Pericardium fibroblast (primary cell): ENCODE results near the genes CSF2RB and C1QTNF6.

GRCh38 chr22:36702668-36703372 lies 732 bp downstream of the CACNG2 start:
- RAMPAGE, long total RNA, result no peak

DNA sequence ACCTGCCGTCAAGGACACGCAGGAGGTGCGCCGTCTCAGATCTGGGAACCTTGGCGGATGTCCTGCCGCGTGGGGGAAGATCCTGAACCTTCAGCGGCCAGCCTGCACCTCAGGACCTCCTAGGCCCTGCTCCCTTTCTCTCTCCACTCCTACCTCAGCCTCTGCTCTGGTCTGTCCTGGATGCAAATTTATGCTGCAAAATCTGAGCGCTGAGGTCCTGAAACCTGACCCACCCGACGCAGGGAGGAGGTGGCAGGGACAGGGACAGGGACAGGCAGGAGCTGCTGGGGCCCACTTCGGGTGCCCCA lies 473 bp upstream of the PVALB start:
- RAMPAGE, long total RNA, result no peak

DNA sequence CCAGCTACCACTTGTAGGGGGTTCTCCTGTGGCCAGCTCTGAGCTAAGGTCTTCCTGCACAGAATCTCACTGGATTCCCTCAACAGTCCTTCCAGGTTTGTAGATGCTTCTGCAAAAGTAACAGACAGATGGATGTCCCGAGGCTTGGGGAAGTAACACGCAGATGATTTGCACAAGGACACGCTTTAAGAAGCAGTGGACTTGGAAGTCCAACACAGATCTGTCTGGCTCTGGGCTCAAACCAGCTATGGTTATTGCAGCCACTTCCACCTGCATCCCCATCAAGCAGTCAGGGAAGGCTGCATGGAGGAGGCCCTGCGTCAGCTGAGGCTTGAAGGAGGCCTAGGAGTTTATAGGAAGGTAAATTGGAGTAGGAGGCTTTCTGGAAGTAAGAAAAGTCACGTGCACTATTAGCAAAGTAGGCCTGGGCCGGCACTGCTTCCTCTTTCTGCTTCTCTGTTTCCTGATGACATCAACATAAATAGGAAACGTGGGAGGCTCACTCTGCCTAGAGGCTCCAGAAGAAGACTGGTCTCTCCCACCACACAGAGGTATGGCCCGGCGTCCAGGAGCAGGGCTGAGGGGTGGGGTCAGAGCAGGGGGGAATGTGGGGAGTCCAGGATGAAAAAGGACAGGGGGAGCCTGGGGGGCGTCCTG lies at the start of gene CSF2RB:
Gene CSF2RB (plus strand): TSS at position 502 of the 657 bp plus-strand sequence.
- RAMPAGE, long total RNA, result no peak

DNA sequence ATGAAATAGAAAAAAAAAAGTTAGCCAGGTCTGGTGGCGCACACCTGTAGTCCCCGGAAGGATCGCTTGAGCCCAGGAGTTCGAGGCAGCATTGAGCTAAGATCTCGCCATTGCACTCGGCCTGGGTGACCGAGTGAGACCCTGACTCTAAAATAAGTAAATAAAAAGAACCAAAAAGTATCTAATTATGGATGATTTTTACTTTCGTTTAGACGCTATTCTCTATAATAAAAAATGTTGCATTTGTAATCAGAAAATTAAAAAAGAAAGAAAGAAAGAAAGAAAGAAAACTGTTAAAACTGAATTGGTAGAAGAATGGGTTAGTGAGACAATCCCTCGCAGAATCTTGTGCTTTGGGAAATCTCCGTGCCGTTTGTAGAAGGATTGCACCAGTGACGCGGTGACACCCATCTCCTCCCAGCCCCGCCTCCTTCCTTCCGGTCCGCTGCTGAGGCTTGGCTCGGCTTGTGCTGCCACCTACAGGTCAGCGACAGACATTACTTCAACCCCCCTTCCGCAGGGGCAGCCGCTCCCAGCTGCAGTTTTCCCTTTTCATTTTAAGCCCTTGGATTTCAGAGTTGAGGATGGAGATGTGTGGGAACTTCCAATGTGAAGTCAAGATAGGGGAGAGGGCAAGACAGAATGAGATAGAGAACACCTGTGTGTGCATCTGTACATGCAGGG lies 29.7 kb downstream of the TEX33 start:
- RAMPAGE, long total RNA, result no peak

DNA sequence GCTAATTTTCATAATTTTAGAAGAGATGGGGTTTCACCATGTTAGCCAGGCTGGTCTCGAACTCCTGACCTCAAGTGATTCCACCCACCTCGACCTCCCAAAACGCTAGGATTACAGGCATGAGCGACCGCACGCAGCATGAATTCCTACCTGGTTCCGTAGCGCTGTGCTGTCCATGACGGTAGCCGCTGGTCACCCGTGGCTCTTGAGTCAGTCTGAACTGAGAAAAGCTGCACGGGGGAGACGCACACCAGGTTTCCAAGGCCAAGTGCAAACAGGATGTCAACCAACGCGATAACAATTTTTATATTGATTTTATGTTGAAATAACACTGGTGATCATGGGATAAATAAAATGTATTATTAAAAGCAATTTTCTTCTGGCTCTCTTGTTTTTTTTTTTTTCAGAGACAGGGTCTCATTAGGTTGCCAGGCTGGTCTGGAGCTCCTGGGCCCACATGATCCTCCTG lies 826 bp upstream of the TMPRSS6 start:
- RAMPAGE, long total RNA, result no peak

DNA sequence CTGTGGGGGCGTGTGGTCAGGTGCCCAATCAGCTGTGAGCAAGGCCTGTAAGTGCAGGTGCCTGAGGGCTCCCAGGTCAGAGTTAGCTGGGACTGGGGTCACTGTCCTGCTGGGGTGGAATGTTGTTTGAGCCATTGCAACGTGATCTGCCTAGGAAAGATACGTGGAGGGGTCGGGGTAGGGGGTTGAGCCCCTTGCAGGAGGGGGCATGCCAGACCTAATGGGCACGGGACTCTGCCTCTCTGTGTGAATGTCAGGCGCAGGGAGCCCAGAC lies 17.0 kb upstream of the TMPRSS6 start:
- RAMPAGE, long total RNA, result no peak

DNA sequence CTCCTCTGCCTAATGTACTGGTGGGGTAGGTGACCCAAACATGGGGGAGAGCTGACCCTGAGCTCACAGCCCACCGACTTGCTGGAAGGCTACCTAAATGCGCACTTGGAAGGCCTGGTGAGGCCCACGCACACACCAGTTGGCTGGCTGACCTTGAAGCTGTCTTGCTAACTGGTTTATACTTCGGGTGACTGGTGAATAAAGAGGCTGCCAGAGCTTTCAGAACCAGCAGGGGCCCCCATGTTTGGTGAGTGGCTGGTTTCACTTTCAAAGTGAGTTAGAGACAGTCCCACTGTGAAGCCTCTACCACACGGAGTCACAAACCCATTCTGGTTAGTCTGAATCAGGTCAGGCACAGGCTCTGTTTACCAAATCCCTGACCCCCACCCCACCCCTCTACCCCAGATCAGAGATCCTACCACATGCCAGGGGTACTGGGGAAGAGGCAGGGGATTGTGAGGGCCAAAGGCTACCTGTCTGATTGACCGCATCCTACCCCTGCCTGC lies 12.7 kb upstream of the IL2RB start:
- RAMPAGE, long total RNA, result no peak

DNA sequence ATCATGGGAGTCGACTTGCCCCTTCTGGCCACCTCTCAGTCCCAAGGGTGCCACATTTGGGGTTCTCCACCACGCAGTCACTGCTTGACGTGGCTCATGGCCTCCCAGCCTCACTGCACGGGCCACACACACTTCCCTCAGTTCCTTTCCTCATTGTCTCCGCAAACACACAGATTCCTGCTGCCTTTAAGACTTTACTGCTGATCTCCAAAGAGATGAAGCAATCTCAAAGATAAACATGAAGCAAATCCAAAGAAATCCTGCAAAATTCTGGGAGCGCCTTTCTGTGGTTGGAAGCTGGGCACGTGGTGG lies 17.5 kb downstream of the C1QTNF6 start:
- RAMPAGE, long total RNA, result no peak

- RAMPAGE, long total RNA, result no peak
Measured at GRCh38 chr22:37186096-37187061, 1.7 kb downstream of the C1QTNF6 start.

GRCh38 chr22:37187821-37188835 lies at the start of gene C1QTNF6:
C1QTNF6 (minus strand) TSS chr22:37188247.
- RAMPAGE, long total RNA, result no peak

DNA sequence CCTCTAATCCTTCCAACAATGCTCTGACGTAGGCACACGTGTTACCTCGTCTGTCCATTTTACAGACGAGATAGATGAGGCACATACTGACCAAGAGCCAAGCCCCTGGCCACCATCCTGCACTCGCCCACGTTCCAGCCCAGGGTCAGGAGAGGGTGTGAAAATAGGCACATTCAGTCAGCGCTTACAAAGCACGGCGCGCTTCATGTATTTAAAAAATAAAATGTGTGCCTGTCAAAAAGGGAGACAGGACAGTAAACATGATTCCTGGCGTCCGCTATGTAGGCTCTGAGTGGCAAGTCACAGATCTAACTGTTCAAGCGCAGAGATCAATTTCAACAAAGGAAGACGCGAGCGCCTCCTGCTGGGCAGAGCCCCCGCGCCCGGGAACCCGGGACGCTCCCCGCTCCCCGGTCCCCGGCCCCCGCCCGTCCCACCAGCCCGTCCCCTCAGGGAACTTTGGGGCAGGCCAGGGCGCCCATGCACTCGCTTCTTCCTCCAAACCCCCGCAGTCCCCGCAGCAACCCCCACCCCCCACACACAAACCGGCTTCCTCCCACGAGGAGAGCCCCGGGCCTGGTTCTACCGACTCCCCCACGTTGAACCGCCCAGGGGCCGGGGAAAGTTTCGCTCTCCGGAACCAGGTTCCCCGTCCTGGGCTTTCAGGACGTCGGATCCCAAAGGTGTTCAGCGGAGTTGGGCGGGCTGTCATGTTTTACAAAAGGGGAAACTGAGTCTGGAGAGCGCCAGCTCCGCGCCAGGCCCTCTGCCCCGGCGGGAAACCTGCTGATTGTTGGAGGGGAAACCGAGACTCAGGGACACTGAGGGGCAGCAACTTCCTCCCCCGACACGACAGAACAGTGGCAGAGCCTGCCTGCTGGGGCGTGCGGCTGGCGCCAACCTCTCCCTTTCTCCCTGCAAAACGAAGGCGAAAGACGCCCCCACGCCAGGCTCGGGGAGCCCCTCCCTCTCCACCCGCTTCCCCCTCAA lies 10.5 kb upstream of the C1QTNF6 start:
- RAMPAGE, long total RNA, result no peak

DNA sequence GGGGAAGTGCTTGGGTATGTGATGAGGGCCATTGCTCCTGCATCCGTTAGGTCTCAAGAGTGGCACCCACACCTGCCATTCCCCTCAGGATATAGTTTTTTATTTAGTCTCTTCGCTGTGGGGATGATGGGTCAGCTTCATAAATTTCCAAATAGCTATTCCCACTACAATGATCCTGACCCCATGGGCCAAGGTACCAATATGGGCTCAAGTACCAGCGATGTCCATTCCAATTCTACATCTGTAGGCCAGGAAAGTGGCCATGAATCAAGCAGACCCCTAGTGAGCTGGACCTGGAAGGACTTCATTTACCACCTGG lies 7.5 kb downstream of the CYTH4 start:
- RAMPAGE, long total RNA, result no peak

DNA sequence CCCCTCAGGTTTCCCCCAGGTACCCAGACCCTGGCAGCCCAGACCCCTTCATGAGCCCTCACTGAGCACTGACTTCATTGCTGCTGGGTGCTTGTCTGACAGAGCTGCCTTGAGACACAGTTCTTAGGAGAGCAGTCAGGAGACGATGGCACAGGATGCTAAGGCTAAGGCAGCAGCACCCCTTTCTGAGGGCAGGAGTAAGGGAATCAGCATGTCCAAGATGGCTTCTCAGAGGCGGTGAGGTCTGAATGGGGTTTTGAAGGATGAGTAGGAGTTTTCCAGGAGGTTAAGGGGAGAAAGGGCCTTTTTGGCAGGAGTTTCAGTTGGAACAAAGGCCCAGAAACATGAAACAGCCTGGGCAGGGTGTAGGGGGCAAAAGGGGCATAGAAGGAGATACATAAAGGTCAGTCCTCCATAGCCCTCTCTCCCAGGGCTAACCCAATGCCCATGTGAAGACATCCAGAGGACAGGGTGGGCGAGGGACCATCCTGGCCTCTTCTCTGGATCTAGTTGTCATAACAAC lies 18.8 kb downstream of the CYTH4 start:
- RAMPAGE, long total RNA, result no peak

GRCh38 chr22:37311914-37312216 lies 29.6 kb downstream of the CYTH4 start:
- RAMPAGE, long total RNA, result no peak

DNA sequence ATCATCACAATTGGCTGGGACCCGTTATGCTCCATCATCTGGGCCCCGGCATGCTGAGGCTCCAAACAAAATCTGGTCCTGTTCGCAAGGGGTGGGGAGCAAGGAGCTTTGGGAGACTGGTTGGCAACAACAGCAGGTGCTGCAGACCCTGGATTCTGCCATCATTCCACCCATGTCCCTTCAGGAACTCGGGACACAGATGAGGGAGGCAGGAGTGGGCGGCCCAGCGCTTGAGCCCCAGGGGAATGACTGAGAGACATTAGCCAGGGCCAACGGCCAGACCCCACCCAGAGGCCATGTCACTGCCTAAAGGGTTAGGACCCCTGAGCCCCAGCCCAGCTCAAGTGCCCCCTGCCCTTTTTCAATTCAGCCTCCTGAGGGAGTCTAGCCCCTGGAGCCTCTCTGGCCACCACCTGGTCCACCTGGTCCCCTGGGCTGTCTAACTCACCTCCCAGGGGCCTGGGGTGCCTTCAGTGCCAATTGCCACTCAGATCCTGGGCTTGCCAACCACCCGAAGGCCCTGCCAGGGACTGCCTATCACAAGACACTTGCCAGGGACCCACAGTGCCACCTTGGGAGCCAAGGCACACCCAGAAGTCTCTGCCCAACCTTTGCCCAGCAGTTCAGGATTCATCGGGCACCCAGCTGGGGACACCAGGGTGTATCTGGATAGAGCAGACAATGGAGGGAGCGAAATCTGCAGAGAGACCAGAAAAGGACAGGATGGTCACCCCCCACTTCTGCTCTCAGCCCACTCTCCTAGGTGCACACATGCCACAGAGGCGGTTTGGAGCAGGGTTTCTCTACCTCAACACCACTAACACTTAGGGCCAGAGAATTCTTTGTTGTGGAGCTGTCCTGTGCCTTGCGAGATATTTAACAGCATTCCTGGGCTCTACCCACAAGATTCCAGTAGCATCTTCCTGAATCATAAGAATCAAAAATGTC lies 16.6 kb downstream of the MFNG start:
- RAMPAGE, long total RNA, result no peak

- RAMPAGE, long total RNA, result no peak
Measured at GRCh38 chr22:37508734-37509324, 10.4 kb downstream of the CARD10 start.

DNA sequence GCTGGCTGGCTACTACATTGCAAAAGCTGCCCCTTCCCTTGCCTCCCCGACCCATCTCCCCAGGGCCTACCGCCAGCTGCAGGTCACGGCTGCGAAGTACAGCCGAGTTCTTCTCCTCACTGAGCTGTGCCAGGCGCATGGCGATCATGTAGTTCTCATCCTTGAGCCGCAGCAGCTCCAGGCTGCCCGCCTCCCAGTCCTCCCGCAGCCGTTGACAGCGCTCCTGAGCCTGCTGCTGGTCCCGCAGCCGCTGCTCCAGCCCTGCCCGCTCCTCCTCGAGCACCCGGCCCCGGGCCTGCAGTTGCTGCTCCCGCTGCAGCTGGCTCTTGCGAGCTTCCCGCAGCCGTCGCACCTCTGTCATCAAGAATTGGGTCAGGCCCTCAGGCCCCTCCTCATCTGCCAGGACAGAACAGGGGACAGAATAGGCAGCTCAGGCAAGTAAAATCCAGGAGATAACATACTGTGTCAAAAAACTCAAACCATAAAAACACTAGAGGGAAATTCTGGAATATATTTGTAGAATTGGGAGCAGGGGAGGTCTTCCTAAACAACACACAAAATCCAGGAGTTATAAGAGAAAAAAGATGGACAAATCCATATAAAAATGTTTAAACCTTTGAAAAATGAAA lies 3.2 kb downstream of the CARD10 start:
- RAMPAGE, long total RNA, result no peak

GRCh38 chr22:37541672-37542396 lies 18.4 kb upstream of the CDC42EP1 start:
- RAMPAGE, long total RNA, result no peak

GRCh38 chr22:37598987-37599597 lies 9.5 kb upstream of the GGA1 start:
- RAMPAGE, long total RNA, result no peak

DNA sequence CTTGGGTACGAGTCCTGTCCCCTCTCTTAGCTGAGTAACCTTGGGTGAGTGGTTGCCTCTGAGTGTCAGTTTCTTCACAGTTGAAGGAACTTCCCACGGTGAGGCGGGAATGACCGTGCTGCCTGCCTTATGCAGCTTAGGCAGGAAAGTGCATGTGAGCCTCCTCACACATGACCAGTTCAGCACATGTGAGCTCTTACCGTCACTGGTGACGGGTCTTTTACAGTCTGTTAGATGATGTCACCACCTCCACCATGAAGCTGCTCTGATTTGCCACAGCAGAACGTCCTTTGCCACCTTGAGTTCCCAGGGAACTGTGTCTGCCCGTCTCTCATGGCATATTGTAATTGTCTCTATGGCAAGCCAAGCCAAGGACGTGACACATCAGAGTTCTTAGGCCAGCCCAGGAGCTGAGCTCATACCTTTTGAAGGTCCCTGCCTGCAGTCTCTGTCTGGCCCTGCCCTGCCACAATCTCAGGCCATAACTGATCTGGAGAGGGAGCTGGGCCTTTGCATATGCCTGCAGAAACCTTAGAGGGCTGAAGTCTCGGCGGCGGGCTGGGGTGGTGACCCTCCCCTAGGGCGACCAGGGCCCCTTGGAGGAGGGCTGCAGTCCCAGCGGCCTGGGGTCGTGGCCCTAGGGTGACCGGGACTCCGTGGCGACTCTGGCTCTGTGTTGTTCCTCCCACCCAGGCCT lies 7.7 kb downstream of the GGA1 start:
- RAMPAGE, long total RNA, result no peak